Mucosa of descending colon (tissue), 1 donor: ENCODE results near the gene RPL6.

GRCh38 chr12:111451515-111452409 lies 46.0 kb downstream of the SH2B3 start:
- PRO-cap = no peak

GRCh38 chr12:111597861-111598380 lies 1.2 kb downstream of the ATXN2 start:
- PRO-cap = bidirectional peak, plus-strand start at chr12:111598039, minus-strand start at chr12:111597960

DNA sequence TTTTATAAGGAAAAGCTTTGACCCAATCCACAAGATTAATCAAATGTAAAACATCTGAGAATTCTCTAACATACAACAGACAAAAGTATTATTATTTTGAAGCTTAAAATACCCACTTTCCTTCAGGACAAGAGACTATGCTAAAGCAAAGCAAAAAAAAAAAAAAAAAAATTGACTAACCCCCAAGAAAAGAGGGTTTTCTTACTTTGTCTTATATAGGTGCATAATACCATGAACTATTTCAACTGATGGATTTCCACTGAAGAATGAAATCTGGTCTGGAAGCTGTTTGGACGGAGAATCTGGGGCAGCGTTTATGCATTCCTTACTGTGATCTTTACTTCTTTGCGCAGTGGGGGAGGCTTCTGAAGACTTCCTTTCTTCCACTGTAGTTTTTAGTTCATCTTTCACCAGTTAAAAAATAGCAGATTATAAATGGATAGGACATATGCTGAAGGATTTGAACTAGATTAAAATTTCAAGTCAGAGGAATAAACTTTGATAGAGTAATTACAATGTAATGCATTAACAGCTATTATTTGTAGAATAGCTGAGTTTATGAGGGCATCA lies 4.2 kb downstream of the BRAP start:
- PRO-cap = no peak

DNA sequence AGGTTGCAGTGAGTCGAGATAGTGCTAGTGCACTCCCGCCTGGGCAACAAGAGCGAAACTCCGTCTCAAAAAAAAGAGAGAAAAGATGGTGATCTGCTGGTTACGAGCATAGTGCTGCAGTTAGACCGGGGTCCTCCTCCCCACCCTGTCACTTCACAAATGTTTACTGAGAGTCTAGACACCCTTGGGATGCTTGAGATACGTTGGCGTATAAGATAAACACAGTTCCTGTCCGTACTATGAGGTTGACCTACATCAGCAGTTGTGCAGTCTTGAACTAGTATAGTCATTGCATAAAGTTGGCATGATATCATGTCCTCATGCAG lies 760 bp downstream of the ACAD10 start:
- PRO-cap = no peak

DNA sequence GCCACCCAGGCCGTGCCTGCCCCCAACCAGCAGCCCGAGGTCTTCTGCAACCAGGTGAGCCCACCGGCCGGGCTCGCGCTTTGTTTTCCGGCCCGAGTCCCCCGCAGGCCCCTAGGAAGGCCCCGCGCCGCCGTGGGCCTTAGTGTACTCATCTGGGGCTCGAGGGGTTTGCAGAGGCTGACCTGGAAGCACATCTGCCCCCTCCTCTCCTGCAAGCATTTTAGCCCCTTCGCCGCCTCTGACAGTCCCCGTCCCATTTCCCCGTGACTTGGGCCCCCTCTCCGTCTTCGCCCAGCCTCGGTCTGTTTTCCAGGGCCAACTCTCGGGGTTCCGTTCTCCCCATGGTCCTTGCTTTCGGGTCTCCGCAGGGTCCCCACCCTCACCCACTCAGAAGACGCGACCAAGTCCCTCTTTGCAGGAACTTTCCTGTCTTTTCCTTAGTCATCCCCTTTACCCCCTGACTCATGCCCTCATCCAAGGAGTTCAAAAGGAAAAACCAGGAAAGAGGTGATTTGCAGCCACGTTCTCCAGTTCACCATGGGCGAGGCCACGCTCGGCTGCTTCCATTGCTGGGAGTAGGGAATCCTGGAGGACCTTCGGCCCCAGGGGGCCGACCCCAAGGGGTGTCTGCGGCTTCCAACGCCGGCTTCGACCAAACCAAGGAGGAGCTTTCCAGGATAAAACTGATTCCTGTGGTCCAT lies 460 bp downstream of the ALDH2 start:
- PRO-cap = bidirectional peak, plus-strand start at position 530 of the sequence, minus-strand start at position 414 of the sequence; bidirectional peak, plus-strand start at position 593 of the sequence, minus-strand start at position 548 of the sequence

GRCh38 chr12:111781024-111781475 lies 14.3 kb downstream of the ALDH2 start:
- PRO-cap = no peak

- PRO-cap = no peak
Observed at GRCh38 chr12:111851490-111852165, 9.6 kb downstream of the MAPKAPK5 start.

GRCh38 chr12:111885651-111886119 lies 43.7 kb downstream of the MAPKAPK5 start:
- PRO-cap = no peak

DNA sequence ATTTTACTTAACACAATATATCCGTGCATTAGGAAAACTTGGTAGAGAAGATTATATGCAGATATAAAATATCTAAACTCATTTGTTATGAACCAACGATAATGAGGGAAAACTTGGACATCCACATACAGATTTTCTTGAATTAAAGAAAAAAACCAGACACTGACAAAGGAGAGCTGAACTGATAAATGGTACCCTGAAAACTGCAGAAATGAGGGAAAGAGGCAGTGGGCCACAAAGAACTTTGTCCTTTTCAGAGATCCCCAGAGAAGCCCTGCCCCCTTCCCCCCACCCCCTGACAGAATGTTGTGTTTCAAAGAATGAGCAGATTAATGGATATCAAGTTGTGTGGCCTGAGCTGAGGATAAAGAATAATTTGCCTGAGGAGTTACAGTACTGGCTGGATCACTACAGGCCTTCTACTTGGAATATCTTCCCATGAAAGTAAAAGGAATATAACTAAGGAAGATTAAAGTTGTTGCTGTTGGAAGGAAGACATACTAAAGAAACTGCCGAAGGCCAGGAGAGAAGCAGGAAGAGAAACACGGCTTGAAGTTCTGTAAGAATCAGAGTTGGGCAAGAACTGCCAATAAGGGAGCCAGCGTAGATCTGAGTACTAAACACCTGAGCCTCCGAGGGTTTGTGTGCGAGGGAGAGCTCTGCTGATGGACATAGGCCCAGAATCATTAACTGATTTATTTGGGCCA lies 56.7 kb downstream of the MAPKAPK5 start:
- PRO-cap = no peak

- PRO-cap = no peak
Observed at GRCh38 chr12:112023704-112024631, 10.7 kb downstream of the ERP29 start.

DNA sequence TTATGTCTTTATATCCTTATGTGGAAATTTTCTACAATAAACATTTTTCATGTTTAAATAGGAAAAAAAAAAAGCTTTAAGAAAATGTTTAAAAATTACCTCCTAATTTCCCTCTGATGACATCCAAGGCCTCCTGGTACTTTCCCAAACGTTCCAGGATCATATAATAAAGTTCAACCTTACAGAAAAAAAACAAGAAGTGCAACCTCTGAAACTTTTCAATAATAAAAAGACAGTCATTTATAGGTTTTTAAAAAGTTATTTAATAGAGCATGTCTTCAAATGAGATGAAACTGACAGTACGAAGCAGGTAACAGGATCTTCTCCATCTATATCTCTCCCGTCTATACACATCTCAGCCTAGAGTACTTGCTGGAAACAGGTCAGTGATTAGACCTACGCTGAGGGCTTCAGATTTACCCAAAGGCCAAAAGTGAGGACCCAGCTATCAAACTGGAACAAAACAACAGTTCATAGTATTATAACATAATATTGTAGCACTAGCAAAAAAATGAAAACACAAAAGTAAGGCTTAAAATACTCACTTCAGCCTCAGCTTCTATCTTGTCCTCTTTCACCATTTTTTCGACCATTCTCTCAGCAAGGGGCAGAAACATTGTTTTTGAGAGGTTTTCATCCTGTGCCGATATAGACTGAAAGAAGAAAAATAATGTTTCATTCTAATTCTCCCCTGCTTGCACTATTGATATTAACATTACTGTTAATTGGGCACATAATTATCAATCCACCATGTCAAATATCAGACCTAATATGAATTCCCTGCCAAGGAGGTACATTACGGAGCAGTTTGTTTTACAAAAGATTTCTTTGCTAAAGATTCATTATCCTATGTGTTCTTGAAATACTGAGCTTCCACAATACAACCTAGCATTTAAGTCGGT lies 30.2 kb downstream of the NAA25 start:
- PRO-cap = no peak

DNA sequence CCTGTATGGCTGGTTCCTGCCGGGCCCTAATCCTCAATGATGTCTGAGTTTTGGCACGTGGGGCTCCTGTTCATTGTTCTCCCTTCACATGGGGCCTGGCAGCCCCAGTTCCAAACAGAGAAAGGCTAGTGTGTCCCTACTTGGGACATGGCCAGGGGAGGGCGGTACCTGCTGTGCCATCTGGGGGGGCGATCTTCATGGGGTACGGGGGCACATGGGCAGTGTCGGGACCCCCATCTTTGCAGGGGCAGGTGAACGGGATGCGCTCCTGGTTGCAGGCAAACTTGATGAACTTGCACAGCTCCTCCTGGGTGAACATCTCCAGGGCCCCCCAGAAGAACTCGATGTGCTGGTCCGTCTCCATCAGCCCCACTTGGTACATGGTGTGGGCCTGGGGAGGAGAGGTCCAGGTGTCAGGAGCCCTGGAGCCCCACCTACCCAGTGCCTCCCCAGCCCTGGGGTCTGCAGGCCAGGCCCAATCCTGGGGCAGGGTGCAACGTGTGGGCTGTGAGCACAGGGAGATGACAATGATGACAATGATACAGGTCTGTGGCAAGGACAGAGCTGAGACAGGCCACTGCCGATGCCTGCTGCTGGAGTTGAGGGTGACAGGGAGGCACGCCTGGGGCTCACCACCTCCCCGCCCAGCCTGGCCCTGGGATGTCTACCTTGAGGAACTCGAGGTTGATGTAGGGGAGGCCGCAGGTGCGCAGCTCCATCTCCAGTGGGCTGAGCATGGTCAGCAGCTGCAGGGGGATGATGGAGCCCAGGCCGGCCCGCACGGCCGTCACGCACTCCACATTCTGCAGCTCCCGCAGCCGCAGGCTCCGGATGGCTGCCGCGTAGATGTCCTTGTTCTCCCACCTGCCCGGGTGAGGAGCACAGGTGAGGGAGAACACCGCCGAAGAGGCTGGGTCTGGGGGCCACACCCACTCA lies 37.8 kb downstream of the TRAFD1 start:
- PRO-cap = no peak

DNA sequence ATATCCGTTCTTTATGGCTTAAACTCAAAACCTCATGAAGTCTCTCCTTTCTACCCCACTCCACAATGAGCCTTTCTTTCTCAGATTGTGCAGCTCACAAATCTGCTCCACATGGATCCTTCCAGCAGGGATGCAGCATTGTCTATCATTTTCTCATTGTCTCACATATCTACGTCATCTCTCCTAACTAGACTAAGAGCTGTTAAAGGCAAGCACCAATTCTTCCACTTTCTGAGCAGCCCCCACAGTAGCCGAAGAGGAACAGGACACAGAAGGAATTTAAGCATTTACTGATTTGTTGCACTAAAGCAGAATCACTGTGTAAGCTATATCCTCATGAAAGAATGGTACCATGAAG lies 106.3 kb downstream of the HECTD4 start:
- PRO-cap = no peak

DNA sequence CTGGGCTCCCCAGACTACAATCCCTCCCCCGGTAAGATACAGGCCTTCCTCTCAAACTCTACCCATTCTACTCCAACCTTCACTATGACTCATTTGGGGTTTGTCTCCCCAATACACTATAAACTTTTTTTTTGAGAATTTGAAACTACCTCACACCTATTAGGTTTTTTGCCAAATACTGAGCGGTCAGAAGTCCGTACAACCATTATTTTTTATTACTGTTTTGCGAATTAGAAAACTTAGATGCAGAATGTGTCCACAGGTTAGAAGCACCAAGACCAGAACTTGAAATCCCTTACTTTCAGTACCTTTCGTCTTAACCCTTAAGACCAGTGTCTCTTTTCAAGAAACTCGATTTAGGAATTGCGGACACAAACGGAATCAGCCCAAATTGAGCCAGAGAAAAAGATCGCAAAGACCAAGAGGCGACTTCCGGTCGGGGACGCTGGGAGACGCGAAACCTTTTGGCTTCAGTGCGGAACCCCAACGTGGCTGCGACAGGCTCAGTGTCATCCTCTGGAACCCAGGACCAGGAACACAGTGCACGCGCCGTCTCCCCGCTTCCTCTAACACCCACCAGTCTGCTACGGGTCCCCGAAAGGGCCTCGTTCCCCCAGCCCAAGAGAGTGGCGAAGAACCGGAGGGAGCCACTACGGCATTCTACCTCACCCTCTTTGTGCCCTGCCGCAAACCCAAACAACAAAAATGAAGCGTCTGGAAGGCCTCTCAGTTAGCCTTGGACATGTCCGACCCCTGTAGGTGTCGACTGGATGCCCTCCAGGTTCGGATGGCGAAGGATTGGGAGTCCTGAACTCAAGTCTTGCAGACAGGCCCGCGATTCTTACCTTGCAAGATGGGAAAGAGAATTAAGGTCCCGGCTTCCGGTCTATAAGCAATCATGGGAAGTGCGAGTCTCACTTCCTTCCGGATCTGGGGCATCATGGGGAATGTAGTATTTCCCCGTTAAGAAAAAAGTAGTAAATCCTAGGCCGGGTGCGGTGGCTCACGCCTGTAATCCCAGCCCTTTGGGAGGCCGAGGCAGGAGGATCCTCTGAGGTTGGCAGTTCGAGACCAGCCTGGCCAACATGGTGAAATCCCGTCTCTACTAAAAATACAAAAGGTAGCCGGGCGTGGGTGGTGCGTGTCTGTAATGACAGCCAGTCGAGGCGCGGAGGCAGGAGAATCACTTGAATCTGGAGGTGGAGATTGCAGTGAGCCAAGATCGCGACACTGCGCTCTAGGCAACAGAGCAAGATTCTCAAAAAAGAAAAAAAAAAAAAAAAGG lies at the start of gene RPL6:
Gene RPL6 (minus strand): TSS at position 864 of the 1,285 bp plus-strand sequence.
- PRO-cap = unidirectional peak, plus-strand start at position 424 of the sequence; bidirectional peak, plus-strand start at position 618 of the sequence, minus-strand start at position 571 of the sequence; unidirectional peak, minus-strand start at position 864 of the sequence

- PRO-cap = unidirectional peak, minus-strand start at chr12:113186161
Observed at GRCh38 chr12:113185882-113186394, 417 bp downstream of the RITA1 start.

DNA sequence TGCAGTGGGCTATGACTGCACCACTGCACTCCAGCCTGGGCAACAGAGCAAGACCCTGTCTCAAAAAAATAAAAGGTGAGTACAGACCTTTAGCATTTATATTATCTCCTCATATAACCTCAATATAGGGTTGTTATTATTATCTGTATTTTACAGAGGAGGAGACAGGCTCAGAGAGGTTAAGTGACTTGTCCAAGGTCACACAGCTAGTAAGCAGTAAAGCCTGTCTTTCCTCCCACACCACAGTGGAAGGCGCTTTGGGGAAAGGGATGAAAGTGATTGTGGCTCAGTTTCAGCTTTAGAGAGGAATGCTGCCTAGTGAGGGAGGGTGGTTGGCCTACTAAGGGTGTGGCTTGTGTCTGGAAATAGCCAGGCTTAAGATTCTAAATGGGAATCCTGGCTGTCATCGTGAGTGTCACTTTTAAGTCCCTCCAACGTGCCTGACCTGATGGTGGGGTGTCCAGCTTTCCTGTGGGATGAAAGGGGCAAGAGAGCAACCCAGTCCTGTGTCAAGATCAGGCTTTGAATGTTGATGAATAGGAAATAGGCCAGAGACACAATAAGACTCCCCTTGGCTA lies 7.4 kb downstream of the TPCN1 start:
- PRO-cap = no peak

GRCh38 chr12:113232287-113232849 lies 11.1 kb downstream of the TPCN1 start:
- PRO-cap = no peak

GRCh38 chr12:113233839-113234344 lies 12.6 kb downstream of the TPCN1 start:
- PRO-cap = no peak

- PRO-cap = no peak
Observed at GRCh38 chr12:113236470-113237248, 15.4 kb downstream of the TPCN1 start.

GRCh38 chr12:113271707-113272908 lies 50.8 kb downstream of the TPCN1 start:
- PRO-cap = bidirectional peak, plus-strand start at chr12:113272112, minus-strand start at chr12:113271993